Neuron (in vitro differentiated cells): ENCODE data around the gene ZNF483.

DNA sequence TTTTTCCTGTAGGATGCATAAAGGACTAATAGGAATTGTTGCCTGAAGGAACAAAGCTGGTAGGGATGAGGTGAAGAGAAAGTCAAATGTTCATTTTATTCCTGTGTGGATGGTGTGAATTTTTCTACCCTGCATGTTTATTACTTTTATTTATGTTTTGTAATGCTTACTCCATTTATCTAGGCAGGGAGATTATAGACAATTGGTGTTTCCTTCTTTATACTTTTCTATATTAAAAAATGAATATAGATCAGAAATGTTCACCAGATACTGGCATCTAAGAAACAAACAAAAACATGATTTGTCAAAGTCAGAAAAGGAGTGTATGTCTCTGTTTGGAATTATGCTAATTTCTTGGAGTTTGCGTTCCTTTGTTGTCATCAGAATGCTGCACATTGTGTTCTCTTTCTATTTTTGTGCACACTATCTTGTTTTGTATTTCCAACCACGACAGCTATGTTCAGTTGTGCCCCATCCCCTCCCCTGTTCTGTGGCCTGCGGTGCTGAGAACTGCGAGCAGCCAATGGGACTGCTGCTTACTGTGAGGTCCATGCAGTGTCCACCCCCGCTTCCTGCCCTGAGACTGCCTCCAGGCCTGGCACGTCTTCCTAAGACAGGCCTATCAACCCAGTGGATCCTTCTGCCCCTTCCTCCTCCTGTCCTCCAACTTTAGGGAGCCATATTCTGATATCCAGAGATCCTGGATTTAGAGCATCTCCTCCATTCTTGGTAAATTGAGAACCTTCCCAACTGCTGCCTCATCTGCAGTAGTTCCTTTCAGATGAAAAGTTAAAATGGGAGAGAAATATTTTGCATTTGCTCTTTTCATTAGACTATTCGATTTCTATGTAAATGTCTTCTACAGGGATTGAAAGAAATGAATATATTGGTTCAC, 76.8 kb downstream of the PALM2AKAP2 start:
- PRO-cap = no peak

DNA sequence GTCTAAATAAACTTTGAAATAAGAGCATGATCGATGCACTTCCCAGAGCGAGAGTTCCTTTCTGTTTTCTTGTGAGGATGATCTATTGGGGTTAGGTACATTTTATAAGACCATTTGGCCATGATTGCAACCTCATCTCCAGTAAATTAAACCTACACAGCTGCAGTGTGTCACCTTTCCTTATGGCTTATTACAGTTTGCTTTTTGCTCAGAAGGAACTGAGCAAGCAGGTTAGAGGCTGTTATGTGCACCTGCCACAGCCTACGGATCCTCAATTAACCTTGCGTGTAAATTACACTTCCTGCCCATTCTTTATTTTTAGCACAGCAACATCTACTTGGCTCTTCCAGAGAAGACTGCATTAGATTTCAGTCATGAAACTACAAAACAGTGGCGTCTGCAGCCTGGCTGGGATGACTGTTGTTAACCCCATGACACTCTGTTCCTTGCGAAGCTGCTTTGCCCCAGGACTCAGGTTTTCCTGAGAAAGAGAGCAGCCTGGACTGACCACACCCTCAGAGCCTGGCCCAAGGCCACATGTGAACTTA, 138.3 kb downstream of the PALM2AKAP2 start:
- PRO-cap = no peak

DNA sequence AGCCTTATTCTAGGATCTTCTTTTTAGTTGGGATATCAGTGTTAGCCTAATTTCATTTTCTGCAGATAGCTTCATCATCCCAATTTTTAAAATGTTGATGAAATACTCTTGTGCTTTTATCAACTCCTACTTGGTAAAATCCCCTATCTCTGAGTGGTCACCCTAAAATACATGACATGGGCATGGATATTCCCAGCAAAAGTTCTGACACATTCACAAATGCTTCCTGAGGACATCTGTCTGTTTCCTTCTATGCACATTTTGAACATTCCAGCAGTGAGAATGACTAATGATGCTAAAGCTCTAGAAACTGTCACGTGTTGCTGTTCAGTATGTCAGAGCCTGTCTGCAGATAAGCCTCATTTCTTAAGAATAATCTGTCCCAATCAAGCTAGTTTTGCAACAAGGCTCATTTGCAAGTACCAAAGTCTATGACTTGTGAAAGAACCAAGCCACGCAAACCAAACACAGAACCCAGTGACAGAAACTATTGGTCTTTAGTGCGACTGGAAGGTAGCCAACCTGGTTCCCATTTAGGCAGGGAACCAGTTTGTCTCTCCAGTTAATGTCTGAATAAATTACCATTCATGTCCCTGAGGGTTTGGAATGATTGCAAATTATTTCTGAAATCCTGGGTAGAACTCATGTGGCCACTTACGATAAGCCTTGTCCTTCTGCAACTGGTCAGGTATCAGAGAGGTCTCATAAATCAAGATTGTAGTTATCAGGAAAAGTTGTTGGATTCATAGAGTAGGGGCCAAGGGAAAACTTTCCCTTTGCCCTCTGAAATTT, 178.5 kb downstream of the C9orf152 start:
- PRO-cap = no peak

DNA sequence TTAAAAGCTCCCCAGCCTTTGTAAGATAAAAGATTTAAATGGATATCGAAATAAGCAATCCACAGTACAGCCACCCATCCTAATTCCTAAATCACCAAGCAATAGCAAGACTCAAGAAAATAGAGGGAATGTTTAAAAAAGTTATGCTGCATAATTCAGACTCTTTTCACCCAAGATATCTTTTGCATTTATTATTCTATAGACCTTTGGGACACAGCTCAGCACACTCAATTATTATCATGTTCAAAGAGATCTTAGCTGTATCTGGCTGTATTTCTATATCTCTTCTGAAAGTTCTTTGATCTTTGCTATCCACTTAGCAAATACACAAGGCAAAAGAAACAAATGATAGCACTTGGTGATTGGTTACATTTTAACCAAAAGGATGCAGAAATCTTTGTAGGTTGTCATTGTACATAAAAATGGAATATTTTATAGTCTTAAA, 6.9 kb upstream of the C9orf152 start:
- PRO-cap = no peak

DNA sequence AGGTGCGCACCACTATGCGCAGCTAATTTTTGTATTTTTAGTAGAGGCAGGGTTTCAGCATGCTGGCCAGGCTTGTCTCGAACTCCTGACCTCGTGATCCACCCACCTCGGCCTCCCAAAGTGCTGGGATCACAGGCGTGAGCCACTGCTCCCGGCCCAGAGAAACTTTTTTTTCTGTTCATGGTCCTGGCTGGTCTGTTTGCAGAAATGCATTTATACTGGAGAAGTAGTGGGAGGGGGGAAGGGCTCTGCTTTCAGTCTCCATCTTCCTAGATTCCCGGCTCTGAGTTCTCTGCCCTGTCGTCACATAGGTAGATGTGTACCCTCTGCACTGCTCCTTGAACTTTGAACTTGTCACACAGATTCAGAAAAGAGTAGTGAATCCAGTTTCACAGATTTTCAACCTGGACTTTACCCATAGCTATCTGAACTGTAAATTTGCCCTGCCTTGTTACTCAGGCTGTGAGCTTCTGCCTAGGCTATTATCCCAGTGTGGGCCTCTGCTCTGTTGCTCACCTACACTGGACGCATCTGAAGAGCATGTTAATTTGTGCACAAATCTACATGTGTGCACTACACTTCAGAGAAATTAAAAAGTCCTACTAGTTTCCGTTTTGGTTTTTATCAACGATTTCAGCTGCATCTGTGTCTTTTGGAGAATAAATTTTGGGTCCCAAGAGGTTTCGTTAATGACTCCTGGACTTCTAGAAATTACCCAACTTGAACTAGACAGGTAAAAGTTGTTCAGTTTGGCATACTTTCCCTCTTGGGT, 12.8 kb upstream of the C9orf152 start:
- PRO-cap = no peak

DNA sequence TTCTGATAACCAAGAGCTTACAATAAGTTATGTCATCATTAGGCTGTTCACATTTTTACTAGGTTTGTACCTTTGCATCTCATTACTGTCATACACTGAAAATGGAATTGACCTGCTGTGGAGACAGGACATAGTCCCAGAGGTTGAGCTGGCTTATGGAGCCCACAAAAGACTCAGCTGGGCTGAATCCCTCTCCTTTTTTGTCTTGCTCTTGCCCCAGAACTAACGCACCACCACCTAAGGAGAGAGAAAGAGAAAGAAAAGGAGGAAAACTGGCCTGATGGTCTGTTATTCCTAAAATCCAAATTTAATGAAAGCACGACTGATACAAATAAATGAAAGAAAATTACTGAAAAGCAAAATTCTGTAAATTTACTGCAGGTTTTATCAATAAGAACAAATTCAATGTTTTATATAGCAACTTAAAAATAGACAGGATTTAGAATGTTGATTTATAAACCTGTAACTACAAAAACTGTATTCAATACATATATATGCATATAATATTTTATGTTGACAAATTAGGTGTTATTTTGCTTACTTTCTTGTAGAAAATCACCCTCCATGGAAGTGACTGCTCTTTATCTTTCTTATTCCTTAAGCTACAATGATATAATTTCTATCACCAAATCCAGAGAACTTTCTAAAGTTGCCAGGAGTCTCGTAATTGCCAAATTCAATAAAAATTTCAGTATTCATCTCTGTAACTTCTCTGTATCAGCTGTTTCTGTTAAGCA, 98.8 kb upstream of the TXNDC8 start:
- PRO-cap = no peak

GRCh38 chr9:110445710-110446116, 108.0 kb upstream of the TXNDC8 start:
- PRO-cap = no peak

DNA sequence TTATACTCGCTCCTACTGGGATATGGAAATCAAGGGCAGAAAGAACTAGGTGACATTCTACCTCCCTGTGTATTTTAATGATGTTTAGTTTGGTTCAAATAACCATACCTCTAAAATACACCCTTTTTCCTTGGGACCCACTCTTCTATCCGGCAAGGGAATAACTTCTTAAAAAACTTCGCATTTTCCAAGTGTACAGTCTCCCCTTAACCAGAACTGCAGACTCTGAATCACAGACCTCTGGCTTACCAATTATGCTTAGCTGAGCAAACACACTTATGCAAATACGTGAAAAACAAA, 1.5 kb downstream of the LPAR1 start:
- PRO-cap = no peak

GRCh38 chr9:111371466-111371909, 41.5 kb upstream of the OR2K2 start:
- PRO-cap = no peak

DNA sequence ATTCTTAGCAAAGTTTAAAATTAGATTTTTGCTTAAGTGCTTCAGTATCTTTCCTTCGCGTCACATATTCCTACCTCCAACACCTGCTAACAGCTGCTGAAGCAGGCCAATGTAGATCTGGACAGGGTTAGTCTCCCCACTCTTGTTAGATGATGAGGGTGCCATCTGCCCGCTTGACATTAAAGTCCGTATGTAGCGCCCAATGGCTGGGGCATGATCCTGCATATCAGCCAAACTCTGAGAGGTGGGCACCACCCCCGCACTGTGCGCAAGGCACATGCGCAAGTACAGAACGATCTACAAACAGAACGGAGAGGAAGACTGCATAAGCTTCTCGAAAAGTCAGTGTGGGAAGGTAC, 69.8 kb downstream of the ECPAS start:
- PRO-cap = no peak

DNA sequence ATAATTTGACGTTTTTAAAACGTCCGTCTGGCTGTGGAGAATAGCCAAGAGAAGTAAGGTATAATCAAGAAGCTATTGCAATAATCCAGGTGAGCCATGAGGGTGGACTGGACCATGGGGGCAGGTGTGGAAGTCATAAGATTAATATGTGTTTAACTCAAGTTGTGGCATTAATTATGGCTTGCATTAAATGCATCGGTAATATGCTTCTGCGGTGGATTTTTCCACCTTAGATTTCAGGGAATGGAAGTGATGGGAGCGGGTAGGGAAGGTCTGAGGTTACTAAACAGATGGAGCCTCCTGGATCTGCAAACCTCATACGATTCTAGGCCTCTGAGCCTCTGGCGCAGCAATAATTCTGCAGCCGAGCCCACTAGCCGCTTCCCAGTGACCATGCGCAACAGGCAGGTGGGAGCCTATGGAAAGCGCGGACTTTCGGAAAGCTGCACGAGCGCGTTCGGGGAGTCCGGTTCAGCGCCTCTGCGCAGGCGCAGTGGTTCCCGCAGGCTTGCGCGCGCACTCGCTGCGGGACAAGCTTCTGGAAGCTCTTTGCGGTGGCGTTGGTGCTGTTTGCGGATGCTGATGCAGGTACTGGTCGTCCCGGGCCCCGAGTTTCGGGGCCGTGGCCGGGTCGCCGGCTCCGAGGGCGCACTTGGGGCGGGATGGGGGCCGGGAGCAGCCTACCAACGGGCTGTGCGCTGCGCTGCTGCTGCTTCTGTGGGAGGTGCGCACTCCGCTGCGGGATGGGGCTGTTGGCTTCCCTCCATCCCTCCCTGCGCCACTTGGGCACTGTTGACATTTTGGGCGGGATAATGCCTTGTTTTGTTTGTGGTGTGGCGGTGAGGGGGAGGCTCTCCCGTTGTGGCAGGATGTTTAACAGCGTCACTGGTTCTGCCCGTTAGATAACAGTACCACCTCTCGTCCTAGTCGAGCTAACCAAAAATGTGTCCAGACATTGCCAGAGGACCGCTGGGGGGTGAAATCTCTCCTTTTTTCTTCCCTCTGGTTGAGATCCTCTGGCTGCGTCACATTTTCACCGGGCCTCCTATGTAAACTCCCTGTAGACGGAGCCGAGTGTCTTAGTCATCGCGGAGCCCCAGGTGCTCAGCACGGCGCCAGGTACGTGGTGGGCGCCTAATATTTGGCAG, at the start of gene ZNF483:
Gene ZNF483, plus strand, starts transcription at position 505 of the 1,148 bp plus-strand sequence.
- PRO-cap = bidirectional peak, plus-strand start at position 530 of the sequence, minus-strand start at position 354 of the sequence

- PRO-cap = no peak
These were observed 11.3 kb upstream of the PTGR1 start for GRCh38 chr9:111610656-111611275.

- PRO-cap = no peak
These were observed 3.8 kb upstream of the DNAJC25 start for GRCh38 chr9:111627219-111627751.

- PRO-cap = no peak
These were observed 11.9 kb upstream of the GNG10 start for GRCh38 chr9:111649352-111650025.

DNA sequence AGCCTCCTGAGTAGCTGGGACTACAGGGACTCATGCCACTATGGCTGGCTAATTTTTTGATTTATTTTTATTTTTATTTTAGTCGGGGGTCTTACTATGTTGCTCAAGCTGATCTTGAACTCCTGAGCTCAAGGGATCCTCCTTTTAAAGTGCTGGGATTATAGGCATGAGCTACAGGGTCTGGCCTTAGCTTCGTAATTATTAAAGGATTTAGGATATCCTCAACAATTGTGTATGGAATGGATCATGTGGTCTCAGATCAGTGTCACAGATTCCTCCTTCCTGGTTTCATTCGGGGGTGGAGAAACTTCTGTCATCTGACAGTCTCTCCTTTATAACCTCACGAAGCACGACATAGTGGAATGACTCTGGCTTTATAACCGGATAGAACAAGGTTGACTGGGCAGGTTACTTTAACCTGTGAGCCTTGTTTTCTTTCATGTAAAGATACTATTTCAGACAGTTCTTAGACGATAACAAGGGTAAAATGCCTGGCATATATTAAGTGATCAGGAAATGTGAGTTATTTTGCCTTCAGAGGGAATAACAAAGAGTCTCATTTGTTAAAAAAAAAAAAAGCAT, 4.4 kb upstream of the GNG10 start:
- PRO-cap = no peak

- PRO-cap = no peak
These were observed 1.7 kb downstream of the GNG10 start for GRCh38 chr9:111662900-111663753.

DNA sequence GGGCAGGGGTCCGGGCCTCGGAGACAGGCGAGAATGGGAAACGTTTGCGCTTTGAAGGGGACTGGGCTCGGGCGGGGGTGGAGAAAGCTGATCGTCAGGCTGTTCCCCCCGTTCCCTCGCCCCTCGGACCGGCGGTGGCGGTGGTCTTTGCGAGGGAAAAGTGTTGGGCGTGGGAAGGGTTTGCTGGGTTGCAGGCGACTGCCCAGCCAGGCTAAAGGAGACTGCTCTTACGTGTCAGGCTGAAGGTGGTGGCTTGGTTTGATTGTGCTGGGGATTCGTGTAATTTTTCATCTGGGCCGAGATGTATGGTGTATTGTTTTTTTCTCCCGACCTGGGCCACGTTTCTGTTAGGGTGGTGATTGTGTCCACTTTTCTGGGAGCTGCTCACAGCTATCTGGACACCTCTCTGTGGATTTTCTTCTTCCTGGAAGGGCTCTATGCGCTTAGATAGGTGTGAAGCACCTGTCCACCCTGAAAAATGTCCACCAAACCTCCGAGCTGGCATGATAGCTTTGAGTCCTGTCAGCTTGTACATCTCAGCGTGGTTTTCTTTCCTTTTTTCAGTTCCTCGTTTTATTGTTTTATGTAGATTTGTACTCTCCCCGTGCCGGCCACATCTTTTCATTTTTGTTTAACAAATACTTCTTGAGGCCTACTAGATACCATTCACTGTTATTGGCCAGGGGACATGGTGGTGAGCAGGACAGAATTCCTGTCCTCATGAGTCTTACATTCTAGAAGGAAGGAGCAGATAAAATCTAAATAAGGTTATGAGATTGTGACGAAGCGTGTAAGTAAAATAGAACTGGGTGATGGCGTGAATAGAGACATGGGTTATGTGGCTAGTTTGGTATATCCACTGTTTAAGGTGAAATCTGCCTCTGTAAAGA, 973 bp downstream of the UGCG start:
- PRO-cap = no peak

- PRO-cap = no peak
These were observed 38.0 kb downstream of the UGCG start for GRCh38 chr9:111934460-111935109.

DNA sequence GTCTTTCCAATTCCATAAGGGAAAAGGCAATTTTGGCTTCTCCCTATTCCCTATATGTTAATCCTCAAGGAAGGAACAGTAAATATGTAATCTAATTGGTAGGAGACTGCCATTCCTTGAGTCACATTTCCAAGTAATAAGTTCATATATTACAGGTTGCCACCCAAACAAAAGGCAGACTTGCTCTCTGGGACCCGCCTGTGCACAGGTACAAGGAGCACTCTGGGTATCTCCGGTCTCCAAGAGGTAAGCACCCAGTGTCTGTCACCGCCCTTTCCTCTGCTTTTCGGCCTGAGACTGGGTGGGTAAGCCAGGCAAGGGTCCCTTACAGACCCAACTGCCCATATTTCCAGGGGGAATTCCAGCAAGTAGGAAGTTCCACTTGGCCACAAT, 82.0 kb downstream of the SUSD1 start:
- PRO-cap = no peak

GRCh38 chr9:112125676-112126548, 49.2 kb downstream of the SUSD1 start:
- PRO-cap = no peak